Neural cell (in vitro differentiated cells): ENCODE results near the gene NR2C2.

- RAMPAGE, long total RNA: no peak
Measured at GRCh38 chr3:14377653-14378156, 24.7 kb upstream of the SLC6A6 start.

GRCh38 chr3:14379866-14380105 lies 22.6 kb upstream of the SLC6A6 start:
- RAMPAGE, long total RNA: no peak

GRCh38 chr3:14389078-14389784 lies 13.2 kb upstream of the SLC6A6 start:
- RAMPAGE, long total RNA: no peak

DNA sequence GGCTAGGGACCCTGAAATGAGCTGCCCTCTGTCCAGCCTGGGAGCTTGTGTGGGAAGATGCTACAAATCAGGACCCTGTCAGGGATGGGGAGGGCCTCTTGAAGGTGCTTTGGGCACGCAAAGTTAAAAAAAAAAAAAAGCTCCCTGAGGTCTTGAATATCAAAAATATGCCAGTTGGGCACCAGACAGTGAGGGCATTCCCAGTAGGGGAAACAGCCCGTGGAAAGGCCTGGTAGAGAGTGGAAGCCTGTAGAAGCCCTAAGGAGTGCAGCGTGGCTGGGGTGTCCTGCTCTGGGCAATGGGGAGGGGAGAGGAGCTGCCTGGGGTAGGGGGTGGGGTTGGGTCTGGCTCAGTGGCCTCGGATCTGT lies 21.8 kb downstream of the SLC6A6 start:
- RAMPAGE, long total RNA: no peak

DNA sequence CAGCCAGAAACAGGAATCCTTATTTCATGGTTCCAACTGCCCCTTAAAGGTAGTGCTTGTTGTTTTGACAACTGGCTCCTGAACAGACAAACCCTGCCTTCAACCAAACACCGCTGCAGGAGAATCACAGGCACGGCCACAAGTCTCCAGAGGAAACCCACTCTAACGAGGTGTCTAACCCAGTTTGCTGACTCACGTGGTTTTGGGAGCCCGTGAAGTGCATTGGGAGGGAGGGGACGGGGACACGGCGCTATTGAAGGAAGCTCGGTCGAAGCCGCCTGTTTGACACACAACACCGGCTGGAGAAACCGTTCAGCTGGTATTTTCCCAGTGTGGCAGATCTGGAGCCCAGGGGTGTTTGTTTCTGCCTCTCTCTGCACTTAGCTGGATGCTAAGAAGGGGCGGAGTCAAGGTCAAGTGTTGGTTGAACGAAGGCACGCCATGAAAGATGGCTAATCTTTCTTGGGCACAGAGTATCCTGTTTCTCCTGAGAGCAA lies 22.3 kb downstream of the SLC6A6 start:
- RAMPAGE, long total RNA: no peak

DNA sequence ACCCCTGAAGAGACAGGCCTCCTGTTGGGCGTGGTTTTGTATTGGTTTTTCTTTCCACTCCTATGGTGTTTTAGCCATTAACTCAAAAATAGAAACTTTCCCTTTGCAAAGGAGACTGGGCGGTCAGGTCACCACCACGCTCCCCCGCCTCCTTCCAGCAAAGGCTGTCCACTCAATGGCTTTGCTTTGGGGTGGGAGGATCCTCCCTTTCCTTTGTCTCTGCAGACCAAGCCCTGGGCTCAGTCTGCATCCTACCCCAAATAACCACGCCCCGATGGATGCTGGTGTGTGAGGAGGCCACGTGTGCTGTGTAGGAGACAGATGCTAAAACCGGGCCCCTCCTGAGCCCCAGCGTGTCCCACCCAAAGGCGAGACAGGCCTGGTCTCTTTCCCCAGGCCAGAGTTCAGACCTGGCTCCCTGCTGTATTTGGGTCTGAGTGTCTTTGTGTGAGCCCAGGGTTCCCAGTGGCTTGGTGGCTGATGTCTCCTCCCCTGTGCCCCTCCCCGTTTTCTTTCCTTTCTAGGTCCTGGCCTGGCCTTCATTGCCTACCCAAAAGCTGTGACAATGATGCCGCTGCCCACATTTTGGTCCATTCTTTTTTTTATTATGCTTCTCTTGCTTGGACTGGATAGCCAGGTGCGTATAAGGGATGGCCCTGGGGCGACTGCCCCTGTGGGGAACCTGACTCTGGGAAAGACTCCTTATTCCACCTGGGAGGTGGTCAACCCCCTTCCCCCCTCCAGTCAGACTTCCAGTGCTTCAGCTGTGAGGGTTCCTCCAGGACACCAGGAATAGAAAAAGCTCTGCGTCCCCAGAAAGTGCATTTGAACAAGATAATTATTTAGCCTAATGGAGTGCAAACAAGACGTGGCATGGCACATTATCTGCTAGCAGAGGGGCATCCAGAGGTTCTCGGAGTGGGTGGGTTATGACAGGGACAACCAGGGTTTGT lies 68.2 kb downstream of the GRIP2 start:
- RAMPAGE, long total RNA: no peak

DNA sequence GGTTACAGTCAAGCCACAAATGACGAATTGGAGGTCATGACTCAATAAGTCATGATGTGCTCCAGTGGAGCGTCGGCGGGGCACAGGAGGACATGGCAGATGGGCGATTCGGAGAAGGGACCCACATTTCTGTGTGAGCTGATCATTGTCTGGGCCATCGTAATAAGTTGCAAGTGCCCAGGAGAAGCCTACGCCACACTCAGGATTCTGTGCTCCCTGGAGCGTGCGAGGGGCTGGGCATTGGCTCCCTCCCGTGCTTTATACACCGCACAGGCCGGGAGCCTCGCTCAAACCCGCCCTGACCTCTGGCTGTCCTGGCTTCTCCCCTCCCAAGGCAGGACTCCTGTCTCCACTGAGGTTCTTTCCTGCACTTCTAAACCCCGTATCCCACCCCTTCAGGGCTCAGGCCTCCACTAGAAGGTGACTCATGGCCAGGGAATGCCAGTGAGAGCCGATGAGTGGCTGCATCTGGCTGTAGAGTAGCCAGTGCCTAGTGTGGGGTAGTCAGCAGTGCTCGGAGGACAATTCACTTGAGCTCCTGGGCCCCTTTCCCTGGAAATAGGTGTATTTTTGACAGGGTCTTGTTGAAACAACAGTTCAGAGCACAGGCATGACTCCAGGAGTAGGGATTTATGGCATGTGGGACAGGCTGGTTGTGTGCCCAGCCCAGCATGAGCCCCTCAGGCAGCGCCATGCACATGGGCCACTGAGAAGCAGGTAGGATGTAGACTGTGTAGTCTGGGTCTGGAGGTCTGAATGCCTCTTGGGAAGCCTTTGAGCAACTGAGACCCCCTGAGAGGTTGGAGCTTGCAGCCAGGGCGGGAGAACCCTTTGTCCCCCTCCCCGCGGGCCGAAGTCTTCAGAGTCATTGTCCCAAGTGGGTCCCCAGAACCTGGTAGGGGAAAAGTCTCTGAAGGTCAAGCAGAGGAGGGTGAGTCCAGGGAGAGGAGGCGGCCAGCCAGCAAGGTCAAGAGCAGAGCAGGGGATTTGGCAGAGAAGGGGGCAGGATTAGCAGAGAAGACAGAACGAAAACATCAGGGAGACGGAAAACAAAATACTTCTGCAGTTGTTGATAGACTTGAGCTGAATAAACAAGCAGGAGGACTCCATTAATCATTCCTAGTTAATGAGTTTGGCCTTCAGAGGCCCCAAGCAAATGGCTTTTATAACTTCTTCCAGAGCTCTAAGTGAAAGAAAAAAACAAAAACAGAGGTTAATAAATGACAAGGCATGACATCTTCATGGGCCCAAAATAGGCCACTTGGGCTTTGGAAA lies 67.1 kb downstream of the GRIP2 start:
- RAMPAGE, long total RNA: no peak

- RAMPAGE, long total RNA: no peak
Measured at GRCh38 chr3:14674807-14675006, 234 bp upstream of the C3orf20 start.

DNA sequence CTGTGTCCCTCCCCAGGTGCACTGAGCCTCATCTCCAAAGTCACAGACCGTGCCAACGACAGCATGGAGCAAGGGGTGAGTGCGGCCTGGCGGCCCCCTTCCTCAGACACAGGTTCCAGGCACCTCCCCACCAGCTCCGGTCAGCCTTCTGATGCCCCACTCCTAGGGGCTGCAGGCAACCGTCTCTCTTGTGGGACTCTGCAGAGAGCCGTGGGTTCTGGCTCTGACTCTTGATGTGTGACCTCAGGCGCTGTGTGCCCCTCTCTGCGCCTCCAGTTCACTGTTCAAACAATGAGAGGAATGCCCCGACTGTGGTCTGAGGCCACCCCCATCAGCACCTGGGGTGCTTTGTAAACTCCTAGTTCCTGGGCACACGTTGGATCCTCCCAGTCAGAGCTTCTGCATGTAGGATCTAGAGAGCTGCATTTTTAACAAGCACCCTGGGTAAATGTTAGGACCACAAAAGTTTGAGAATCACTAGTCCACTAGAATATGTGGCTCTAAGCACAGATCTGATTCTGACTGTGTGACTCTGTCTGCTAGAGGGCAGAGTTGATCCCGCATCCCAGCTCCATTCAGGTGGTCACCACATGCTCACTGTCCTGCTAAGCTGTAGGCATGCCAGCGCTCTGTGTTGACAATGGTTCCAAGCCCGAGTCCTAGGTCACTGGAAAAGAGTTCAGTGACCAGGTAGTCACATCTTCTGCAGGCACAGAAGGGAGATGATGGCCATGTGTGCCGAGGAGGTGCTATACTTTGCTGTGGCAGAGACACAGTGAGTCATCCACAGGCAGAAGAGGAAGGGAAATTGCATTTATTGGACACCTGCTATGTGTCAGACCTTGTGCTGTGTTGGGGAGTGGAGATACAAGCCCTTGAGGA lies 46.2 kb upstream of the NR2C2 start:
- RAMPAGE, long total RNA: no peak

DNA sequence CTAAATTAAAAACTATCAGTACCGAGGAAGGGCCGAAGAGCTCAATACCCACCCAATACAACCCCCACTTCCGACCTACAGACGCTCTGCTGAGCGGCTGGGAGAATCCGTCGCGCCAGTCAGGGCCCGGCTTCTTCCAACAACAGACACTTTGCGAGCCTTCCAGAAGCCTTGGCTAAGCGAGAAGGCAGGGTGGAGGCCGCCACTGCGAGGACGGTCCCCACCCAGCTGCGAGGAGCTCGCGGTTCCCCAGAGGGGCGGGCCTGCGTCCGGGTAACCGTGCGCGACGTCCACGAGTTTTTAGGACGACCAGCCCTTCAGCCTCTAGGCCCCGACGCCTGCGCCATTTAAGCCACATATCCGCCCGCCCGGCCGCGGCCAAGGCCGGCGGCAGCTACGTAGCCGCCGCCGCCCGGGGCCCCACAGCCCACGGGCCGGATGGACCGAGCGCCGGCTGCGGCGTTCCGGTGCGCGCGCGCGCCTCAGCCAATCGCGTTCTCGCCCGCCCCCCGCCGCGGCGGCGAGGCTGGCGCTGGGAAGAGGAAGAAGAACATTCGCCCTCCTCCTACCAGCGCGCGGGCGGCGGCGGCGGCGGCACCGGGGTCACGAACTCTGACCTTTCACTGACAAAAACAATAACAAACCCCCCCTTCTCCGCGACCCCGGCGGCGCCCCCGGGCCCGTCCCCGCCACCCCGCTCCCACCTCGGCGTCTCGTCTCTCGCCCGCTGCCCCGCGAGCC lies at the start of gene NR2C2:
NR2C2 (plus strand) TSS at position 549 of the 741 bp plus-strand sequence.
- RAMPAGE, long total RNA: start-site peak on the minus strand centred at position 396 of the sequence, 102 bp wide, 2,240 and 2,771 reads in 2 replicates

GRCh38 chr3:15003605-15004030 lies 56.2 kb downstream of the NR2C2 start:
- RAMPAGE, long total RNA: no peak

- RAMPAGE, long total RNA: no peak
Measured at GRCh38 chr3:15032432-15033020, 32.6 kb downstream of the MRPS25 start.

GRCh38 chr3:15044293-15044969 lies 20.7 kb downstream of the MRPS25 start:
- RAMPAGE, long total RNA: no peak

DNA sequence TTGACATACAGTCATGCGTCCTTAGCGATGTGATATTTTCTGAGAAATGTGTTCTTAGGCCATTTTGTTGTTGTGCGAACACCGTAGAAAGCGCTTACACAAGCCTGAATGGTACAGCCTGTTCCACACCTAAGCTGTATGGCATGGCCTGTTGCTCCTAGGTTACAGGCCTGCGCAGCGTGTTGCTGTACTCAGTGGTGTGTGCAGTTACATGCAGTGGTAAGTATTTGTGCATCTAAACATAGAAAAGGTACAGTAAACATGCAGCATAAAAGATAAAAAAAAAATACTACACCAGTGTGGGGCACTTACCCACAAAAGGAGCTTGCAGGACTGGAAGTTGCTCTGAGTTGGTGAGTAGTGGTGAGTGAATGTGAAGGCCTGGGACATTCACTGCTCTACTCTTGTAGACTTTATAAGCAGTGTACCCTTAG lies 993 bp downstream of the CAPN7 start:
- RAMPAGE, long total RNA: no peak

- RAMPAGE, long total RNA: no peak
Measured at GRCh38 chr3:15258602-15259821, 53.0 kb downstream of the CAPN7 start.

GRCh38 chr3:15495445-15496216 lies 25.9 kb downstream of the COLQ start:
- RAMPAGE, long total RNA: no peak

- RAMPAGE, long total RNA: no peak
Measured at GRCh38 chr3:15637242-15638069, 35.9 kb downstream of the BTD start.

GRCh38 chr3:15685953-15686724 lies 84.6 kb downstream of the BTD start:
- RAMPAGE, long total RNA: no peak

- RAMPAGE, long total RNA: no peak
Measured at GRCh38 chr3:15771452-15771882, 26.3 kb downstream of the ANKRD28 start.

- RAMPAGE, long total RNA: no peak
Measured at GRCh38 chr3:15796778-15797073, 1.1 kb downstream of the ANKRD28 start.